Endometrial microvascular endothelial cells (primary cell): Measurements from ENCODE around the gene DUSP11.

- RAMPAGE, long total RNA, result no peak
Measured at GRCh38 chr2:72983558-72984116, 66.3 kb downstream of the EMX1 start.

DNA sequence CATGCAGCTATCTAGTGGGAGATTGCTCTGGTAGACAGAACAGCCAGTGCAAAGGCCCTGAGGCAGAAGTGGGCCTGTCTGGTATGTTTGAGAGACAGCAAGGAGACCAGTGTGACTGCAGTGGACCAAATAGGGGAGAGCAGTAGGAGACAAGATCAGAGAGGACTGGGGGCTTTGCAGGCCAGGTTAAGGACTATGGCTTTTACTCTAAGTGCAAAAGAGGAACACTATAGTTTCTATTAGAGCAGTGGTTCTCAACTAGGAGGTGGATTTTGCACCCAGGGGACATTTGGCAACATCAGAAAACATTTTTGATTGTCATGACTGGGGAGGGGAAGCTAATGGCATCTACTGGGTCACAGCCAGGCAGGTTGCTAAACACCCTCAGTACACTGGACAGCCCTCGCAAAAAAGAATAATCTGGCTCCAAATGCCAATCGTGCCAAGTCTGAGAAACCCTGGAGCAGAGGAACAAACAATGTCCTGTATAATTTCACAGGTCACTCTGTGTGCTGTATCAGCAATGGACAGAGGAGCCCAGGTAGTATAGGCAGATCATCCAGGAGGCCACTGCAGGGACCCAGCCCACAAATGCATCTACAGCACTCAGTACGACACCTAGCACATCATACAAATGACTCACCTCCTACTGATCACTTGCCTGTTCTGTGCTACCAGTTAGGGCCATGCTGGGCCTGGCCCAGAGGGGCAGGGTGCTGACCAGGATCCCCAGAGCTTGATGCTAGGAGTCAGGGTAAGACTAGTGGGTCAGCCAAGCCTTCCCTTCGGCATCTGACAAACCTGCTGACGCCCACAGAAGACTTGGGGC, 37.8 kb downstream of the SFXN5 start:
- RAMPAGE, long total RNA, result no peak

- RAMPAGE, long total RNA, result no peak
Measured at GRCh38 chr2:73034664-73035101, 36.8 kb downstream of the SFXN5 start.

- RAMPAGE, long total RNA, result no peak
Measured at GRCh38 chr2:73075210-73075810, 3.8 kb upstream of the SFXN5 start.

- RAMPAGE, long total RNA, result no peak
Measured at GRCh38 chr2:73307707-73308270, 14.4 kb upstream of the EGR4 start.

DNA sequence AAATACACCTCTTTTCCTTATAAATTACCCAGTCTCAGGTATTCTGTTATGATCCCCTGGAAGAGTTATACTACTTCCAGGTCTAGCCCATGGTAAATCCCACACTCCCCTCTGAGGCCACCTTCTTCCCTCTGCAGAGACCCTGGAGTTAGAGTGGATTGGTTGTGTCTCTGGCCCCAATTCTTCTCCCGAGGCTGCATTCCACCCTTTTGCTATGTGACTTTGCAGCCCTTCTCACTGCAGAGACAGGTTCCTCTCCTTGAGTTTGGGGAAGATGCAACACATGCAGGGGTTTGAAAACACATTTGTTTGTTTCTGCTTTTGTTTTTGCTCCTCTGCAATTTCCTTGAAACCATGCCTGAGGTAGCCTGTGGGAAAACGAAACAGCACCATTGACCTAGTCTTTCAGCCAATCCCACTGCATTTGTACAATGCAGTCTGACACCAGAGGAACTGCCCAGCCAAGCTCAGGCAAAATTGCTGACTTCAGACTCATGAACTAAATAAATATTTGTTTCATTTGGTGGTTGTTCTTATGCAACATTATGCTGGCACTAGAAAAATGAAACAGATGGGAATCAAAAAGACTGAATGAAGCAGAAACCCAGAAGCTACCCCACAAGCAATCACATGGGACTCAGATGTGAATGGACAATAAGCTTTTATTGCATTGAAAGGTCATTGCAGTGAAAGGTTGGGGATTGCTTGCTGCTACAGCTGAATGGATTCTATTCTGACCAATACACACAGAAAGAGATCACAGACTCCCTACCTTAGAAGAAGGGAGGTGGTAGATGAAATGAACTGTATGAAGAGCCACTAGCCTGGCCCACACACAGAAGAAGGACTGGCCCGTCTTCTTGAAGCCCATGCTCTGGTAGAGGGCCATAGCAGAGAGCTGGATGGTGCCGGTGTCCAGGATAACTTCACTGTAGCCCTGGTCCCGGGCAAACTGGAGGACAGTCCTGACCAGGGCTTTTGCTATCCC, 1.7 kb downstream of the NAT8 start:
- RAMPAGE, long total RNA, result no peak

GRCh38 chr2:73684986-73685332, 42.7 kb upstream of the NAT8 start:
- RAMPAGE, long total RNA, result no peak

GRCh38 chr2:73779083-73780562, at the start of gene DUSP11:
TSS of gene DUSP11 (minus strand) at chr2:73780103.
- RAMPAGE, long total RNA, result start-site peak on the minus strand at chr2:73780070-73780101, 38 and 93 reads in 2 replicates

- RAMPAGE, long total RNA, result no peak
Measured at GRCh38 chr2:73919185-73919788, 7.4 kb upstream of the DGUOK start.

- RAMPAGE, long total RNA, result no peak
Measured at GRCh38 chr2:73931270-73932078, 4.8 kb downstream of the DGUOK start.

- RAMPAGE, long total RNA, result no peak
Measured at GRCh38 chr2:73978784-73979473, 5.8 kb upstream of the TET3 start.

DNA sequence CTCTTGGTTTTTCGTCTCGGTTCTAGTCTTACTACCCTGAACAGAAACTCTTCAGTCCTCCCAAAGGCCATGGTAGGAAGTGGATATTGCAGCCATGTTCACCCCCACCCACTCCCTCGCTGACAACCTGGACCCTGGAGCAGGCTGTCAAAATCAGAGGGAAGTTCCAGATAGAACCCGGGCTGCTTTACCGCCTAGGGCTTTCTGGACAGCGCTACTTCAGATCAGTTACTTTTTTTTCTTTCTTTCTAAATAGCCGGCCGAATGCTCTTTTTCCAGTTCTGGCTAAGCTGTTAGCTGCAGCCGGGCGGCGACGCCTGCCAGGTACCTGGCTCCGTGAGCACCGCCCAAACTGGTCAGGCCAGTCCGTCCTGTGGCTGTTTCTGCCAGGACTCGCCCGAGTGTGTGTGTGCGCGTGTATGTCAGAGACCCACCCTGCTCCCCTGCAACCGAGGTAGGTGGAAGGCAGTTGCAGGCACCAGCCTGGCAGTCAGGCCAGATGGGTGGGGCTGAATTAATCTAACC, 1.2 kb upstream of the TET3 start:
- RAMPAGE, long total RNA, result no peak

DNA sequence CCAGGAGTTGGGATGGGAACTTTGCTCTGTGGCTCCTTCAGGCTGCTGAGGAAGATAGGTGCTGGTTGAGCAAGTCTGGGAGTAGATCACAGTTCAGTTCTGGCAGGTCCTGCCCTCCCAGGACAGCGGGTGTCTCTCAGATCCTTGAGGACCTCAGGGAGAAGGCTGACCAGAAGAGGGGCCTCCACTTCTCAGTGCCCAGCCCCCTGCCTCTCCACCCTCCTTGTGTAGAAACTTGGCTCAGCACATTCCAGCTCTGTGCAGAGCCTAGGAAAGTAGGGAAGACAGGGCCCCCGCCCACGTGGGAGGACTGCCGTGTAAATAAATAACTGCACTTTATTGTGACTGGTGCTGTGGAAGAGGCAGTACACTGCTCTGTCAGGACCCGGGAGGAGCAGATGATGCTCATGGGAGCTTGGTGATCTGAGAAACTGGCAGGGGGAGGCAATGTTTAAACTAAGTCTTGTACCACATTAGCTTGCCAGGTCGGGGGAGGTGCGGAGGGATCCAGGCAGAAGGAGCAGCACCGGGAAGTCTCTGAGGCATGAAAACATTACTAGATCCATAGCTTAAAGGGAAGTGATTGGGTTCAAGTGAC, 15.4 kb downstream of the TET3 start:
- RAMPAGE, long total RNA, result no peak

DNA sequence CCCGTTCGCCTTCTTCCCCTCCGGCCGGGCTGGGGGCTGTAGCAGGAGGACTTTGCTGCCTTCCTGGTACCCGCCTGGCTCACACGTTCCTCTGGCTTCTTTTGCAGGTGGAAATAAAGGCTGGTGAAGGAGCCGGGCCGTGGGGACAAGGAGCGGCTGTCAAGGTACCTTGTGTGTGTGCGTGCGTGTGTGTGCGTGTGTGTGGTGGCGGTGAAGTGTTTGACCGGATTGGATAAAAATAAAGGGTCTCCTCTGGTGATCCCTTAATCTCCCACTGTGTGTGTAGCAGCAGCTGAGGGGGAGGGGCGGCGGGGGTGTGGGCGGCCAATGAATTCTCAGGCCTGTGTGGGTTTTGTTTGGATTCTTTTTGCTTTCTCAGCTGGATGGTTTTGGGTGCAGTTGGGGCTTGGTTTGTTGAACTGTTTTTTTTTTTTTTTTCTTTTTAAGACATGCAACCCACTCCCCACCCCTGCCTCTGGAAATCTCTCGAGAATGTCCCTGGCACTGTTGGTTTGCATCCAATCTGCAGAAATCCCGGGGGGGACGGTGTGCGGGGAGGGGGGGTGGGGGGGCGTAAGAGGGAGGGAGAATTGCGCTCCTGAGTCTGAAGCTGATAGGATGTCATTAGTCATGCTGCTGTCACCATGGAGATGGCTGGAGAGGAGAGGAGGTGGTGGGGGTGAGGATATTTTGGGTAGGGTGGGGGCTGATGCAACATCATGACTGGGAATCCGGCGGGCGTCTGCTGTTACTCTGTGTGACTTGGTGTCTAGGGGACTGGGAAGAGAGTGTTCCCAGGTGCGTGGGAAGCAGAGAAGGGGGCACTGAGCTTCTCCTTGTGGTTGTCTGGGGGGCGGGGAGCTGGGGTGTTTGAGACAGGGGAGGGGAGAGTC, 18.5 kb downstream of the TET3 start:
- RAMPAGE, long total RNA, result no peak

DNA sequence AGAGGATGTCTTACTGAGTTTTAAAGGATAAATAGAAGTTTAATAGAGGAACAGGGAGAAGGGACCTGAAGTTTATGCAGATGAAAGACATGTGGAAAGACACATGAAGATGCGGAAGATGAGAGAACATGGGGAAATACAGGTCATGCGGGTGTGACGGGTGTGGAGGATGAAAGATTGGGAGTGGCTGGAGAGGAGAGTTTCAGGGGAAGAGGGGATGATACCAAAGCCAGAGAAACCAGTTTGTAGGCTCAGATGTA, 69.2 kb downstream of the TET3 start:
- RAMPAGE, long total RNA, result no peak

DNA sequence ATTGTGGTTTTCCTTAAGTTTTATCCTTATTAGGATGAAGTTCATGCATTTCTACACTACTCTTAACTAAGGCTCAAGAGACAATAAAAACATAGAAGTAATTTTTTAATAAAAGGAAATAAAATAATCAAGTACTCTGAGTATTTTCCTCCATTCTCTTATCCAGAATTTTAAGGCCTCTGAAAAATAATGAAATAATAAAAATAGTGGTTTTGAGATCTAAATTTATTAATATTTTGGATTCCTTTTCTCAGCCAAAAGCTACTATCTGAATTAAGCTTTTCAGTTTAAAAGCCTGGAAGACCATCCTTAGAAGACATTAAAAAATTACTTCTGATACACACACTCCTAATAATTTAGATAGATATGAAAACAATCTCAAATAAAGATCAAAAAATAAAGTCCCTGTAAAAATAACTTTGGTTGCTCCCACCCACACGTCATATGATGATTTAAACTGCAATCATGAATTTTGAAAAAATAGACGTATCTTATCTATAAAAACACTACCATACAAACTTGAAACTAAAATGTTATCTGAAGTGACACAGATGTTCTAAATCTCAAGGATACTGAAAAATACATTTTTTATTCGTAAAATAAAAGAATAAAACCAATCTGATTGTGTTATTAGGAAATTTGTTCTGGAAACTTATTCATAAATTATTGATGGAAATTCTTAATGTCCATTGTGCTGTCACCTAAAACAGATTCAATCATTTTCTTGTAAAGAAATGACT, 8.0 kb upstream of the BOLA3 start:
- RAMPAGE, long total RNA, result no peak

GRCh38 chr2:74156254-74156624, 8.5 kb upstream of the BOLA3 start:
- RAMPAGE, long total RNA, result no peak

GRCh38 chr2:74369855-74370879, 9.9 kb downstream of the DCTN1 start:
- RAMPAGE, long total RNA, result no peak

GRCh38 chr2:74374282-74375048, 5.6 kb downstream of the DCTN1 start:
- RAMPAGE, long total RNA, result no peak

DNA sequence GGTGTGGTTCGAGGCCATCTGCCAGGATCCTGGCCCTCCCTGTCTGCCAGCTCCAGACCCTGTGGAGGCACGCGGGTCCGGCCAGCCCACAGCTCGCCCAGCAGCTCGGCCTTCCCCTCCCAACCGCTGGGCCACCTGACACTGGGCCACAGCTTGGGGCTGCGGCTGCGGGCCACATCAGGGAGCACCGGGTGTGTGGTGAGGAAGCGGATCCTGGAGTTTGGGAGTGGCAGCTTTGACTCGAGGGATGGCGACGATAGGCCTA, 7.0 kb downstream of the C2orf81 start:
- RAMPAGE, long total RNA, result no peak